ENCODE measurements around a stretch of chr18.

- RRBS, result no CpG with 5 or more reads among the region's 16 CpGs
Measured at GRCh38 chr18:10060013-10060758, 146.4 kb downstream of the VAPA start.

DNA sequence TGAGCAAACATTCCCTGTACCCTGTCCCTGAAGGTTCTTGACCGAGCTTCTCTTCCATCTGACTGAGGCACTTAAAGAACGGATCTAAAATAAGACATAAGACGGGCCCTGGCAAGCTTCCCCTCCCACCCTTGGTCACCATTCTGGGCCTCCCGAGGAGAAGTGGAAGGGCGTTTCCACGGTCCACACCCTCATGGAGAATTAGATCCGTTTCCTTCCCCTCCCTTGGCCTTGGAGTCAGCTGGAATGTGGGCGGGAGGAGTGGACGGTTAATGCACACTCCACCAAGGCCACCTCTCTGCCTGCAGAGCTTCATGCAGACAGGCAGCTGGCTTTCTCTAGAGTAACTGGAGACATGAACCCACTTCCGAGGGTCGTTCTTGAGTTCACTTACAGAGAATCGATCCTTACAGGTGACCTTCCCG is 257.3 kb upstream of the APCDD1 start:
- RRBS, result no CpG with 5 or more reads among the region's 13 CpGs

- RRBS, result no CpG with 5 or more reads among the region's 7 CpGs
Measured at GRCh38 chr18:10298209-10298683, 156.2 kb upstream of the APCDD1 start.

DNA sequence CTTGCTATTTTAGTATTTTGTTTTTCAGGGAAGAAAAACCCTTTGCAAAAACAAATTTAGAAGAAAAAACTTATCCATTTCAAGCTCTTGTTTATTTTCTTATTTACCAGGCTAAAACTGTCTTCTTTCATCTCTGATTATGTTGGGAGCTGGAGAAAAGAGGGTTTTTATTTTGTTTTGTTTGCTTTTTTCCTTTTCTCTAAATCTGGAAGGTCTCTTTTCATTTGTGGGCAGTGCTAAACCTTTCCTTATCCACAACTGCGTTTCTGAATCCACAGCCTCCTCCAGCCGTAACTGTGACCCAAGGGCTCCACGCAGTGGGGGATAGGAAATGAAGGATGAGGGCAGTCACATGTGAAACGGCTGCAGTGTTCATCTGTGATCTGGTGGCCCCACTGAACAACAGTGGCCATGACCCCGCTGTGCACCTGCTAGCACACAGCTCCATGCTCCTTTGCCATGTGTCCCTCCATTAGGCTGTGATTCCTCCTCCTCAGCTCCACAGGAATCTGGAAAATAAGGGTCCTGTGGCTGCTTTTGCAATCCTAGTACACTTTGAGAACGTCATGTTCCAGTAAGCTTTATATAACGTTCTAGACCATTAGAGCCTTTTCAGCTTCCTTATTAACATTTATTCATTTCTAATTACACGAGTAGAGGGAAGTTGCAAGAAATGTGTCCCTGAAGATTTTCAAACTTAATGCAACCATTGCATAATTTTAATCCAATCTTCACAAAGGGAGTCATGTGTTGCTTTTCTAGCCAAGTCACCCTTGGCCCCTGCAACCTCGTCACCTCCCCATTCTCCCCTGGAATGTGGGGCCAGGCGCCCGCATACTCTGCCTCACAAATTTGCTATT is 7.2 kb upstream of the NAPG start:
- RRBS, result no CpG with 5 or more reads among the region's 11 CpGs

DNA sequence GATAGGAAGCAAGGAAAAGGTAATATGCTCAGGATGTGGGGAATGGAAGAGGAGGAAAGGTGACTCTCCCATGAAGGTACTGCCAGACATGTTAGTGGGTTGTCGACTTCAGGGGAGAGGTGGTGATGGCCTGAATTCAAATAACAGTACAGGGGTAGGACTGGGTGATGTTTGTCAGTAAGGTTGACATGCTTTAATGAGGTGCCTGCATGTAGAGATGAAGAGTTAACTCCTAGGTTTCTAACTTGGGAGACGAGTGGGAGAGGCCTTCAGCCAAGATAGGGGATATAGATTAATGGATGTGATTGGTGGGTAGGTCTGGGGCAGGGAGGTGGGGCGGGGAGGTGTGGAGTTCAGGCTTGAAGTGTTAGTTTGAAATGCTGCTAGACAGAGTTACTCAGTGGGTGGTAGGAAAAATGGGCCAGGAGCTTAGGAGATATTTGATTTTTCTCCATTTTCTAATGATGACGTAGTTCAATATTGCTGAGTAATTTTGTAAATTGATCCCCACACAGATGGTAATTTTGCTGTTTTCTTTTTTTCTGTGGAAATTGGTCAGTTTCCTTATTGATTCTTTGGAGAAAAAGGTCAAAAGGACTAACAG is 2.7 kb downstream of the NAPG start:
- RRBS, result no CpG with 5 or more reads among the region's 4 CpGs

DNA sequence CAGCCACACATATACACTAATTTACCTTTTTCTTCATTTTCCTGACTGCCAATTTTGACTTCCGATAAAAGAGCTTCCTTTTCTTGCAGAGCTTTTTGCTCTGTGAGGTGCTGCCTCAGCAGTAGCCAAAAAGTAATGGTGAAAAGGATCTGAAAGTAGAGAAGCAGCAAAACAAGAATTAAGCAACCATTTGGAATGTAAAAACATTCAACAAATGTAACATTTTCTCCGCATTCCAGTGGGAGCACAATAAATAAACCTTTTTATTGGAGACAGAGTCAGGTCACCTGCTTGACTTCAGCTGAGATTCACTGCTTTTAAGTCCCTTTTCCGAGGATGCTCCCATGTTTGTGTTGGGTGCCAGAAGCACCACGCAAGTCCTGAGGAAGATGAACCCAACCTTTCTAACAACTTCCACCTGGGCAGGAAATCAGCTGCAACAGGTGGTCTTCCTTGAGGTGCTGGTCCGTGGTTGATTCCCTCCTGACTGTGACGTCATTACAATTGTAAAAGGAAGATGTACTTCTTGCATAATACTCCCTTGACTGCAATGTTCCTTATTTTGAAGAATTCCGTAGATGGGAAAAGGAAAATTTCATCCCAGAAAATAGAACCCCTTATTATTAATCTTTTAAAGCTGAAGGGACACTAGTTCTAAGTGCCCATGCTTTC is 265.5 kb downstream of the NAPG start:
- RRBS, result no CpG with 5 or more reads among the region's 7 CpGs

GRCh38 chr18:11669478-11670045 is 19.5 kb upstream of the GNAL start:
- RRBS, result 41% methylated on average over 4 of the region's 14 CpGs

DNA sequence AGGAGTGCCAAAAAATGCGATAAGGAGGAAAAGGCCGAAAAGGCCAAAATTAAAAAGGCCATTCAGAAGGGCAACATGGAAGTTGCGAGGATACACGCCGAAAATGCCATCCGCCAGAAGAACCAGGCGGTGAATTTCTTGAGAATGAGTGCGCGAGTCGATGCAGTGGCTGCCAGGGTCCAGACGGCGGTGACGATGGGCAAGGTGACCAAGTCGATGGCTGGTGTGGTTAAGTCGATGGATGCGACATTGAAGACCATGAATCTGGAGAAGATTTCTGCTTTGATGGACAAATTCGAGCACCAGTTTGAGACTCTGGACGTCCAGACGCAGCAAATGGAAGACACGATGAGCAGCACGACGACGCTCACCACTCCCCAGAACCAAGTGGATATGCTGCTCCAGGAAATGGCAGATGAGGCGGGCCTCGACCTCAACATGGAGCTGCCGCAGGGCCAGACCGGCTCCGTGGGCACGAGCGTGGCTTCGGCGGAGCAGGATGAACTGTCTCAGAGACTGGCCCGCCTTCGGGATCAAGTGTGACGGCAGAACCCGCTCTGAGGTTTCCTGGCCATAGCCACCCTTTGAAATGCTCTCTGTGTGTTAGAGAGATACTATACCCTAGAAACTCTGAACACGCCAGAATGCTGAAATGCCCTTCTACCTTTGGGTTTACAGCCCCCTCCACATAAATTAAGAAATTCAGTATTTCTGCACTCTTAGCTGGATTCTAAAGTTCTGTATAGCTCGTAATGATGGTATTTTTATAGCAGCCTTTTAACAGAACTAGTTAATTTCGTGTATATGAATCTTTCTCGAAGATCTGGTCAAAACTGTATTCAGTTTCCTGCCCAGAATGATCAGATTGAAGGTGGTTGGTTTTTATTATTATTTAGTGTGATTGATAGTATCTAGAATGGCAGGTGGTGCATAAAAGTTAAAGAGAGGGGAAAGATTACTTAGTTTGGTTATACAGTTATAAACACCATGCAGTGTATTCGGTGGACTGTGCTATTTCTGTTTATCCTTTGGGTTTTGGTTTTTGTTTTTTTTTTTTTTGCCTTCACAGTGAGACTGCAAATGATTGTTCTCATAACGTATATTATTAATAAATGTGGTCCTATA is 718 bp downstream of the CHMP1B start:
- RRBS, result no CpG with 5 or more reads among the region's 42 CpGs

DNA sequence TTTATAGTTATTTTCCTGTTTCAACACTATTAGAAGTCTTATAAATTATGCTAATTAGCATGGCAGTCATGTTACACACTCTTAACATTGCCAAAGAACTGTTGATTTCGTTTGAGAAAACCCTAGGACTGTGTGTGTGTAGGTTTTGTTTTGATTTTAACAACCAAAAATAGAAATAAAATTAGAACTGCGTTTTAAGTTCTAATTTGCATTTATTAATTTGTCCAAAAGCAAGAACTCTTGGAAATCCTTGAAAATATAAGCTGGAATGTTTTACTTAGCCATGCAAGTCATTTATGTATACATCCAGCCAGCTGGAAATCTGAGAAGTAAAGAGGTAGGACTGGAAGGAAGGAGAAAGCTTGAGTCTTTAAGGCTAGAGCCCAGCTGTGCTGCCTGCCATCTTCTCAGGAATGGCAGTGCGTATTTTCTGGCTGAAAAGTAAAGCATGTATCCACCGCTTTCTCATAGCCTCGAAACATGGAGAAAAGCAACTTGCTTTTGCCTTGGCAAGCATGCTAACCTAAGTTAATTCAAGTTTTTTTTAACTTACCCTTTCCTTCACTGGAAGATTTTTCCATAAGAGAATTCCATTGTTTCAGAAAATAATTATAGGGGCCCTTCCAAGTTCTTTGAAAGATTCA is 1.8 kb downstream of the CHMP1B start:
- RRBS, result no CpG with 5 or more reads among the region's 5 CpGs

GRCh38 chr18:11976684-11977166 is 4.6 kb upstream of the IMPA2 start:
- RRBS, result no CpG with 5 or more reads among the region's 4 CpGs

GRCh38 chr18:11980173-11980973 is 934 bp upstream of the IMPA2 start:
- RRBS, result 4% methylated on average over 28 of the region's 68 CpGs

DNA sequence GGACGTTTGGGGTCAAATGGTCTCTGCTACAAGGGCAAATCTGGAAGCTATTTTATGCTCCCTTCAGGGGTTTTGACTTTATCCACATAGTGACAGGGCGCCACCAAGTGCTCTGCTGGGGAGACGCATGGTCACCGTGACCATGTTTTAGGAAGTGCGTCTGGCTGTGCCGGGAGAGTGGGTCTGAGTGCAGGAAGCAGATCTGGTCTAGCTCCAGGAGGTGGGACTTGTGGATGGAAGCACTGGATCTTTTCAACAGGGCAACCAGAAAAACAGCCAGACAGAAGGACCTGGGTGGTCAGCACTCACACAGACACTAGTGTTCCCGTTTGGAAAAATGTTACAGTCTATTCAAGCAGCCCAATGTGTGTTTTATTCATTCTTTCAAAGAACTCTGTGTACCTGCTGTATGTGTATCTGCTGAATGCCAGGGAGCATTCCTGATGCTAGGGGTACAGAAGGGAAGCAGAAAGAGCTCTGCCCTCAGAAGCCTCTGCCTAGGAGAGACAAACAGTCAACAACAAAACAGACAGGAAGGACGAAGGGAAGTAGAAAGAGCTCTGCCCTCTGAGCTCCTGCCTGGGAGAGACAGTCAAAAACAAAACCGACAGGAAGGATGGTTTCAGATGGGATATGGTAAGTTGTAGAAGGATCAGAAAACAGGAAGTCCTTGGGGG is 14.3 kb downstream of the IMPA2 start:
- RRBS, result no CpG with 5 or more reads among the region's 9 CpGs

DNA sequence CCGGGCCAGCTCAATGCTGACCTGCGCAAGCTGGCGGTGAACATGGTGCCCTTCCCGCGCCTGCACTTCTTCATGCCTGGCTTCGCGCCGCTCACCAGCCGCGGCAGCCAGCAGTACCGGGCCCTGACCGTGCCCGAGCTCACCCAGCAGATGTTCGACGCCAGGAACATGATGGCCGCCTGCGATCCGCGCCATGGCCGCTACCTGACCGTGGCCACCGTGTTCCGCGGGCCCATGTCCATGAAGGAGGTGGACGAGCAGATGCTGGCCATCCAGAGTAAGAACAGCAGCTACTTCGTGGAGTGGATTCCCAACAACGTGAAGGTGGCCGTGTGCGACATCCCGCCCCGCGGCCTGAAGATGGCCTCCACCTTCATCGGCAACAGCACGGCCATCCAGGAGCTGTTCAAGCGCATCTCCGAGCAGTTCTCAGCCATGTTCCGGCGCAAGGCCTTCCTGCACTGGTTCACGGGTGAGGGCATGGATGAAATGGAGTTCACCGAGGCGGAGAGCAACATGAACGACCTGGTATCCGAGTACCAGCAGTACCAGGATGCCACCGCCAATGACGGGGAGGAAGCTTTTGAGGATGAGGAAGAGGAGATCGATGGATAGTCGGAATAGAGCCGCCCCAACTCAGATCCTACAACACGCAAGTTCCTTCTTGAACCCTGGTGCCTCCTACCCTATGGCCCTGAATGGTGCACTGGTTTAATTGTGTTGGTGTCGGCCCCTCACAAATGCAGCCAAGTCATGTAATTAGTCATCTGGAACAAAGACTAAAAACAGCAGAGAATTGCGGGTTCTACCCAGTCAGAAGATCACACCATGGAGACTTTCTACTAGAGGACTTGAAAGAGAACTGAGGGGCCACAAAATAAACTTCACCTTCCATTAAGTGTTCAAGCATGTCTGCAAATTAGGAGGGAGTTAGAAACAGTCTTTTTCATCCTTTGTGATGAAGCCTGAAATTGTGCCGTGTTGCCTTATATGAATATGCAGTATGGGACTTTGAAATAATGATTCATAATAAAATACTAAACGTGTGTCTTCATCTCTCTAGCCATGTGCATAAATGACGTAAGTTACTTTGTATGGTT is 17.8 kb downstream of the TUBB6 start:
- RRBS, result 92% methylated on average over 6 of the region's 54 CpGs

DNA sequence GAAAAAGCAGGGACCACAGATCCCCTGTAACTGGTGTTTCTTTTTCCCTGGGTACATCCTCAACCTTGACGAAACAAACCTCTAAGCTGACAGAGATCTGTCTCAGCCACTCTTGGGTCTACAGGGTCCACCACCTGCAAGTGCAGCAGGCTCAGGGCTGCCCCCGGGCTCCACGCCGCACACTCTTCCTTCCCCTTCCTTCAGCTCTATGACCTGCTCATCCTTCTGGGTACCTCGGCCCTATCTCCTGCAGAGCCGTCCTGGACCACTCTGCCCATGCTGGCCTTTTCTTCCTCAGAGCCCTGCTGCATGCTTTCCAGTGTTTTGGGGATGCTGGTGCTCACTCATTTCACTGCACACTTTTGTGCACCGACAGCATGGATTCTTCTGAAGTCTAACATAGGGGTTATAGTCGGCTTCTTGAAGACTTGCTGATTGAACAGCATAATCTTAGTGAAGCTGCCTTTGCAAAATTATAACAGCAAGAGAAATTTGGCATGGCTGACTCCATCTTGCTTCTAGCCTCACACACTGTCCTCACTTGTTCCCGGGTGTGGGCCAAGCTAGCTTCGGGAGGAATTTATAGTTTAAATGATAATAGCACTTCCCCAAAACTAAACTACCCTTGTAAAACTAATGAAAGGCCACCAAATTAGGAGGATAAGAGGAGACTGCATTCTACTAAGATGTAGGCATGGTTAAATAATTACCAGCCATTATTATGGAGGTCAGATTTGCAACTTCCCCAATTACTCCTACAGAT is 27.6 kb downstream of the TUBB6 start:
- RRBS, result no CpG with 5 or more reads among the region's 10 CpGs

GRCh38 chr18:12359491-12360148 is 17.4 kb downstream of the AFG3L2 start:
- RRBS, result no CpG with 5 or more reads among the region's 10 CpGs

- RRBS, result 2% methylated on average over 5 of the region's 50 CpGs
Measured at GRCh38 chr18:12377368-12378371, 643 bp upstream of the AFG3L2 start.

DNA sequence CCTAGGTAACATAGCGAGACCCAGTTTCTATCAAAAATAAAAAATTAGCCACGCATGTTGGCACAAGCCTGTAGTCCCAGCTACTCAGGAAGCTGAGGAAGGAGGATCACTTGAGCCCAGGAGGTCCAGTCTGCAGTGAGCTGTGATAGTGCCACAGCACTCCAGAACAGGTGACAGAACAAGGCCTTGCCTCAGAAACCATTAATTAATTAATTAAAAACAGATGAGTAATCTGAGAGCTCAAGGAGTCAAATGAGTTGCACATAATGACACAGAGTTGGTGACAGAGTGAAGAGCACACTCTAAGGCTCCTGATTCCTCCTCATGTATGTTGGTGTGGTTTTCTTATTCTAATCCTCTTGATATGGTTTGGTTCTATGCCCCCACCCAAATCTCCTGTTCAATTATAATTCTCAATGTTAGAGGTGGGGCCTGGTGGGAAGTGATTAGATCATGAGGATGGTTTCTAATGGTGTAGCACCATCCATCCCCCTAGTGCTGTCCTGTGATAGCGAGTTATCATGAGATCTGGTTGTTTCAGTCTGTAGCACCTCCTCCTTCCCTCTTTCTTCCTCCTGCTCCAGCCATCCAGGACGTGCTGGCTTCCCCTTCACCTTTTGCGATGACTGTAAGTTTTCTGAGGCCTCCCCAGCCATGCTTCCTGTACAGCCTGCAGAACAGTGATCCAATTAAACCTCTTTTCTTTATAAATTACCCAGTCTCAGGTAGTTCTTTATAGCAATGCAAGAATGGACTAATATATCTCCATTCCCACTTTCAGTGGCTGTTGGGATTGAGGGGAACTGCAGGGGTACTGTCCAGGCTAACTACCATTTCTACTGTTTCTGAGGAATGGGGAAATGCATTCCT is 19.4 kb downstream of the SPIRE1 start:
- RRBS, result no CpG with 5 or more reads among the region's 5 CpGs

DNA sequence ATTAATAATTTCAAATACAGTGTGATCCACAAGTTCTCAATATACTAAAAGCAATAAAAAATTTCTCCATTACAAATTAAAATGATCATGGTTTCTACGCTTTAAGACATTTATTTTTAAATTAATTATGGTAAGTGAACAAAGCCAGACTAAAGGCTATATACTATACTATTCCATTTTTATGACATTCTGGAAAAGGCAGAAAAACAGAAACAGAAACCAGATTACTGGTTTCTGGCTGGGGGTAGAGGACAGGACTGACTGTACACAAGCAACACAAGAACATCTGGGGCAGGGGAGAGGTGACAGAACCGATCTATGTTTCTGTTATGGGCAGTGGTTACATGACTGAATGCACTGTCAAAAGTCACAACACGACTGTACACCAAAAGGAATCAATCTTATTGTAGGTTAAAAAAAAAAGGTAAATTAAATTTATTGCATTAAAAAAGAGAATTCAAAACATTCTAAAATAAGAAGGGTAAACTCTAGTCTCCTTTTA is 64.7 kb downstream of the PTPN2 start:
- RRBS, result no CpG with 5 or more reads among the region's 3 CpGs

GRCh38 chr18:12839063-12840010 is 44.7 kb downstream of the PTPN2 start:
- RRBS, result no CpG with 5 or more reads among the region's 2 CpGs

GRCh38 chr18:12879726-12880346 is 4.2 kb downstream of the PTPN2 start:
- RRBS, result no CpG with 5 or more reads among the region's 6 CpGs